ENCODE data around the genes KIF4B and HAVCR1.

DNA sequence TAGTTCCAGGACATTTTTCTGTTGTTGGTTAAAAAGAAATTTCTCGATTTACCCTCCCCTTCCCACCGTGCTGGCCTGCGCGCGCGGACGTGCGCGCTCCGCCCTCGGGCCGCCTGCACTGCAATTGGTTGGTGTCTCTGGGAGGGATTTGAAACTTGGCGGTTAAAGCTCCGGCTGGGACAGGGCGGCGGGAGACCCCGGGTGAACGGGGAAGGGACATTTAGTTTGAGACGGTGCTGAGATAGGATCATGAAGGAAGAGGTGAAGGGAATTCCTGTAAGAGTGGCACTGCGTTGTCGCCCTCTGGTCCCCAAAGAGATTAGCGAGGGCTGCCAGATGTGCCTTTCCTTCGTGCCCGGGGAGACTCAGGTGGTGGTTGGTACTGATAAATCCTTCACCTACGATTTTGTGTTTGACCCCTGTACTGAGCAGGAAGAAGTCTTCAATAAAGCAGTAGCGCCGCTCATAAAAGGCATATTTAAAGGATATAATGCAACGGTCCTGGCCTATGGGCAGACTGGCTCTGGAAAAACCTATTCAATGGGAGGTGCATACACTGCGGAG is at the start of gene KIF4B:
Gene KIF4B, plus strand, starts transcription at position 145 of the 564 bp plus-strand sequence.
- PRO-cap, result no peak
- RAMPAGE, long total RNA, result no peak

DNA sequence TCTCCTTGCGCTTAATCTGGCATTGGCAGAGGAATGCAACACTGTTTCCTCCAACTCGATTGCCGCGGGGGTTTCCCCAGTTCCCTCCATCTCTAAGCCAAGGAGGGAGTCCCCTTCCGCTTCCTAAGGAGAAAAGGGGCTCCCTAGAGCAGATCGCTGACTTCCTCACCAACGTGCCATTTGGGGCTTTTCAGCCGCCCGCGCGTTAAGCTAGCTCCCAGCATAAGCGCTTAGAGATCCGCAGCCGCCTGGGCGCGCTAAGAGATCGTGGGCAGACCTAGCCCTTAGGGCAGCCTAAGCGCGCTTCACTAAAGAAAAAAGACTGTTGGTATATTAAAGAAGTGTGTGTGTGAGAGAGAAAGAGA is 597.9 kb upstream of the SGCD start:
- PRO-cap, result no peak
- RAMPAGE, long total RNA, result no peak

GRCh38 chr5:157058951-157059377 is at the start of gene HAVCR1:
HAVCR1 (minus strand) TSS chr5:157059116.
- PRO-cap, result no peak
- RAMPAGE, long total RNA, result no peak

DNA sequence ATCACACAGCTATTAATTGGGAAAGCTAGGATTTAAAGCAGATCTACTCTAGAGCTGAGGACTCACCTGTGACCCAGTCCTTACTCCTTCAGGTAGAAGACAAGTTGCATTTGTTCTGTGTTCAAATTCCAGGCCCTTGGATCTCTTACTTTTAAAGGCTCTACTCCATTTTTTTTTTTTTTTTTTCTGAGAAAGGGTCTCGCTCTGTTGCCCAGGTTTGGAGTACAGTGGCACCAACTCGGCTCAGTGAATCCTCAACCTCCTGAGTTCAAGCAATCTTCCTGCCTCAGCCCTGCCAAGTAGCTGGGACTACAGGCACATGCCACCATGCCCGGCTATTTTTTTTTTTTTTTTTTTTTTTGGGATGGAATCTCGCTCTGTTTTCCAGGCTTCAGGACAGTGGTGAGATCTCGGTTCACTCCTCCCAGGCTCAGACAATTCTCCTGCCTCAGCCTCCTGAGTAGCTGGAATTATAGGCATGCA is 7.2 kb downstream of the HAVCR2 start:
- PRO-cap, result no peak
- RAMPAGE, long total RNA, result no peak

DNA sequence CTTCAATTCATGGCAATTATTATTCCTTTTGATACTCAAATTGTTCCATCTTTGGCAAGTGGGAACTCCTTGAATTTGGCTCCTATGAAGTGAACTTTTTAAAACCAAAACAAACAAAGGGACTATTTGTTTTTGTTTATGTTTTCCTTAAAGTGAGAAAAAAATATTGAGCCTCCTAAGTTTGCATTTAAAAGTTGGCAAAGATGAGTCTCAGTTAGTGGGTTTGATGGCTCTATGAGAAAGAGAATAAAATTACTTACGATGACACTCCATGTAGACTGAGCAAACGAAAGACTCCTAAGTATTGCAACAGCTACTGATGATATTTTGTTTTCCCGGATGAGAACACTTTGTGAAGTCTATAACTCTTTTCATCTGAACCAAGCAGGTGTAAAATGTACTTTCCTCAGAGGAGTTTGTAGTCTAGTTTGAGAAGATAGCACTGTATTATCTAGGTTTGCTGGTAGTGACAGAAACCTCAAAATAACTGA is 1.8 kb upstream of the ITK start:
- PRO-cap, result no peak
- RAMPAGE, long total RNA, result no peak

- PRO-cap, result no peak
- RAMPAGE, long total RNA, result no peak
Measured at GRCh38 chr5:157193493-157194213, 13.0 kb downstream of the ITK start.

DNA sequence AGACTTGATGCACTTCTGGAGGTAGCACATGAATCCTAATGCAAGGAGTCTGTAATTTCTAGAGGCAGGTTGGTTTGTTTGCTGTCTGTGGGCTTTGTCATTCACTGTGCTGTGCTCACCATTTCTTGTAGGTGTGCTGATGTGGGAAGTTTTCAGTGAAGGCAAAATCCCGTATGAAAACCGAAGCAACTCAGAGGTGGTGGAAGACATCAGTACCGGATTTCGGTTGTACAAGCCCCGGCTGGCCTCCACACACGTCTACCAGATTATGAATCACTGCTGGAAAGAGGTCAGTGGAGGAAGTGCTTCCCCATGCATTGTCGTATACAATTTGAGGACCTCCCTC is 17.2 kb upstream of the CYFIP2 start:
- PRO-cap, result no peak
- RAMPAGE, long total RNA, result no peak

DNA sequence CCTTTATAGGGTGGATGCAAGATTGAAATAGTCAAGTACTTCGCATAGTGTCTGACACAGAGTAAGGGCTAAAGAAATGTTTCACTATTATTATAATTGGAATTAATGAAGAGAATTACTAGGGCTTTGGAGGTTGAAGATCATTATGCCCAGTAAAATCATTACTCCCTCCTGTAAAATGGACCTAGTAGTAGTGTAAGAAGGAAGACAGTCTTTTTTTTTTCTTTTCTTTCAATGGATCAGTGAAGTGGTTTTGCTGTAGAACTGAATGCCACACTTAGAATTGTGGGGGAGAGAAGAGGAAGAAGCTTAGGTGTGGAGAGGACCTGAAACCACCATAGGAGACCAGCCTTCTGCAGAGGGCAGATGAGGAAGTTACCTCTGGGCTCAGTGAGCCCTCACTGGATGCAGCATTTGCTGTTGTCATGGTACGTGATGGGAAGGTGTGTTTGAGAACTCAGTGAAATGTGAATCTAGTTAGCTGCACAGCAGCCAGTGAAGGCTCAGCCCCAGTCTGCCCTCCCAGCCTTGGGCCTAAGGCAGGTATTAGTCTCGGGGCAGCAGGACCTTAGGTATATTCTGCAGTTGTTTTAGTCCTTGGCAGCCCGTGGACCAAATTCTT is 17.4 kb downstream of the CYFIP2 start:
- PRO-cap, result no peak
- RAMPAGE, long total RNA, result no peak

DNA sequence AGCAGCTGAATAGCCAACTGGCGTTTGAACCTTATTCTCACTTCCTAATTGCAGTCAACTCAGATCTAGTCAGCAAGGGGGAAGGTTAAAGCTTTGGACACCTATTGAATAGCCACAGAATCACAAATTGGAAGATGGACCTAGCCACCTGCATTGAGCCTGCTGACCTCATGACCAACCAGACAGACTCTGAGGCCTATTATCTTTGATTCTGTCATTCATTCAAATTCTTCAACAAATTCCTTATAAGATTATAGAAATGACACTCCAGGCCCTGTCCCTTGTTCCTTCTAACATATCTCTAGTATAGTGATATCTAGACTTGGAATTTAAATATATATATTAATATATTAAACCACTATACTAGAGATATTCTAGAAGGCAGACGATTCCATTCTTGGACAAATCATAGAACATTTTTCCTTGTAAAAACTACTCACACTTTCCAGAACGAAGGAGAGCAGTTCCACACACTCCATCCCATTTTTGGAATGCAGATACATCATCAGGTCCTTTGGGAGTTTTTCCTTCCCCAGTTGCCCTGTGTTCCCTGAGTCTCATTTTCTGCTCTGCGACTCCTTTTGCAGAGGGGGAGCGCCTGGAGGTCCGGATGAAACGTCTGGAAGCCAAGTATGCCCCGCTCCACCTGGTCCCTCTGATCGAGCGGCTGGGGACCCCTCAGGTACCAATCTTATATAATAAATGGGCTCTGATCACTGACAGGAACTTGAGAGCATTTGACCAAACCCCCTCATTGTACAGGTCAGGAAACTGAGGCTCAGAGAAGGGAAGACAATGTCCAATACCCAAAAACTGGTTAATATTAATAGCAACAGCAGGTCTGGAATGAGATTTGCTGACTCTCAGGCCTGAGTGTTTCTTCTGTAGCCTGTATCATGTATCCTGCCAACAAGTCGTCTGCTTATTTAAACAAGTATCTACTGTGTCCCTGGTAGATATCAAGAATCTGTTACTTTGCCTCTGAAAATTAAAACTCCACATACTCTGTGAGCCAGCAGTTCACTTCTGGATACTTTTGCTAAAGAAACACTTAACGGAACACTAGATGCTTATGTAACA is 37.5 kb upstream of the FNDC9 start:
- PRO-cap, result no peak
- RAMPAGE, long total RNA, result no peak

DNA sequence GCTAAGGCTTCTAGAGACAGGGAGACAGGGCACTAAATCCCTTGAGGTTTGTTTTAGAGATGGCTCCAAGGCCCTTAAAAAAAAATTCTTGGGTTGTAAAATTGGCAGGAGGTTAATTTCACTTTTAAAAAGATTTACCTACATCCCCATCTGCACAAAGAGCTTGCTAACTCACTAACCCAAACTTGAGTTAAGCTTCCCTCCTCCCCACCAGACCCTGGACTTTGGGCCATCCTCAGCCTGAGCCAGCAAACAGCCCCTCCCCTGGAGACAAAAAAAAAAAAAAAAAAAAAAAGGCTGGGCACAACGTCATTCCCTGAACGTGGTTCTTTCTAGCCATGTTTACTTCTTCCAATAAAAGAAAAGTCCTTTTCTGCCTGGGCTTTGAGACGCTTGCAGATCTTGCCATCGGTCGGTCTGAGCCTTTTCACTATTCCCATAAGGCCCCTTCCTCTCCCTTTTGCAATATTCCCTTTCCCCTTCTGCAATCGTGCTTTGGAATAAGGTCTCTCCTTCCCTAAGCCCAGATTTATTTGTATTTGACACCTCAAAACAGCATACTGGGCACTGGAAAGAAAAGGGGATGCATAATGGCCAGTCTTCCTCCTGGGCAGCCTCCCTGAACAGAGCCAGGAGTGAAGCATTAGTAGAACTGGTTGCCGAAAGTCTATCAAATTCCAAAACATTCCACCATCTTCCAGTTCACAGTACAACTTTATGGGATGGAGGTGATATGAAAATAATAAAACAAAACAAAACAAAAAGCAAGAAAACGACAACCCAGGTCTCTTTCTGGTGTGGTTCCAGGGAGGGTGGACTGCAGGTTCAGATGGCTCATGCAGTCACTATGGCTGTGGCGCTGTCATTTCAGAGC is 18.2 kb downstream of the NIPAL4 start:
- PRO-cap, result no peak
- RAMPAGE, long total RNA, result no peak

DNA sequence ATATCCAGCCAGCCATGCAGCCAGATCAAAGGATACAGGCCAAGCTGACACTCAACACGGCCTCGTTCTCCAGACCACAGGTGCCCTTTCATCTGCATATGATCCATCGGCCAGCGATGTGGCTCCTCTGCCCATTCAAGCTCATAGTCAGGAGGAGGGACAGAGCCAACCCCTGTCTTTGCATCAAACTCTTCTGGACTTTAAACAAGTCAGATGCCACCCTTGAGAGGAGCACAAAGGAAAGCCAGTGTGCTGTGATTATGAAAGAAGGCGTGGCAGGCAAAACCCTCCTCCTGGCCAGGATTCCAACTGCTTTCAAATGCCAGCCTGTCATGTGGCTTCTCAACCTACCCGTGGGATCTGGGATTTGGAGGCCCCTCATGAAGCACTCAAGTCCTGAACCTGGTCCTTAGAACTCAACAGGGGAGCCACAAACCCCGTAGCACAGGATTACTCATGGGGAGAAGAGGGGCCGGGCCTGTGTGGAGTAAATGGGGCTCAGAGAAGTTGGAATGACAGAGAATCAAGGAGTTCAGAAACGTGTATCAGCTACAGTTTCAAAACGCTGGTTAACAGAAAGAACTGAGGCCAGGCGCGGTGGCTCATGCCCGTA is 42.4 kb downstream of the ADAM19 start:
- PRO-cap, result no peak
- RAMPAGE, long total RNA, result no peak

GRCh38 chr5:157561810-157562662 is 13.5 kb downstream of the ADAM19 start:
- PRO-cap, result no peak
- RAMPAGE, long total RNA, result no peak

GRCh38 chr5:157571249-157572129 is 4.1 kb downstream of the ADAM19 start:
- PRO-cap, result unidirectional peak, plus-strand start at chr5:157571417; unidirectional peak, plus-strand start at chr5:157571473; bidirectional peak, plus-strand start at chr5:157571712, minus-strand start at chr5:157571719
- RAMPAGE, long total RNA, result no peak

DNA sequence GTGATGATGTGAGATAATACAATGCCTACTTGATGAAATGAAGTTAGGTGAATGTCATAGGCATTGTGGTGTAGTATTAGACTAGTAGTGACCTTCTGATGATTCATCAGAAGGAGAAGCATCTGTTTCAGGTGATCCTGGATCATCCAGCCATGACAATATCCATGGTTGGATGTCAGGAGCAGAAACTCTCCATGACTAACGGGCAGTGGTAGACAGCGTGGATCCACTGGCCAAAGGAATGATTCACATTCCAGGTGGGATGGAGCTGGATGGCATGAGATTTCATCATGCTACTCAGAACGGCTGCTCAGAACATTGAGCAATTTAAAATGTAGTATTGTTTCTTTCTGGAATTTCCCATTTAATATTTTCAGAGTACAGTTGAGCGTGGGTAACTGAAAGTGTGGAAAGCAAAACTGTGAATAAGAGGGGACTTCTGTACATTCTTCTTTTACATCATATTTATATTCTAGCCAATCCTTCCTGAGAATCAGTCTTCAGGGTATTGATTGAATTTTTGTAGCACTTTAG is 11.9 kb upstream of the CLINT1 start:
- PRO-cap, result no peak
- RAMPAGE, long total RNA, result no peak

- PRO-cap, result no peak
- RAMPAGE, long total RNA, result no peak
Measured at GRCh38 chr5:157918624-157919610, 60.0 kb upstream of the CLINT1 start.

- PRO-cap, result no peak
- RAMPAGE, long total RNA, result no peak
Measured at GRCh38 chr5:158515015-158515214, 584.8 kb downstream of the EBF1 start.

DNA sequence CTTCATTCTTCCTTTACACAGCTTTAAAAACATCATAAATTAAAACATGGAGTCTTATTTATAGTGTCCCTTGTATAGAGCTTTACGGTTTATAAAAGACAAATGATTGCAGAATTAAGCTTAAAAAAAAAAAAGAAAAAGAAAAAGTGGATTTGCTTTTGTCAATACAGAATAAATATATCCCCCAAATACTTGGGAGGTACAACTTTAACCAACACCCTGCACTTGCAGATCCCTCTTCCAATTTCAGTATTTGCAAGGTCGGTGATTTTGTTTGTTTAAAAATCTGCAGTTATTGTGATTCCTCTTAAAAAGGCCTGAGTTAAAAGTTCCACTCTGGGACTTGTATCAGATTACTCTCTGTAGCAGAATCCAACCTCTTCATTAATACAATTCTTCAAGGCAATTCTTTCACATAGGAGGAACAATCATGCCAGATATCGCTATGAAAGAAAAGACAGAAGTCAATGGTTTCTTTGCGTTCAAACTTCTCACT is 401.0 kb downstream of the EBF1 start:
- PRO-cap, result no peak
- RAMPAGE, long total RNA, result no peak

DNA sequence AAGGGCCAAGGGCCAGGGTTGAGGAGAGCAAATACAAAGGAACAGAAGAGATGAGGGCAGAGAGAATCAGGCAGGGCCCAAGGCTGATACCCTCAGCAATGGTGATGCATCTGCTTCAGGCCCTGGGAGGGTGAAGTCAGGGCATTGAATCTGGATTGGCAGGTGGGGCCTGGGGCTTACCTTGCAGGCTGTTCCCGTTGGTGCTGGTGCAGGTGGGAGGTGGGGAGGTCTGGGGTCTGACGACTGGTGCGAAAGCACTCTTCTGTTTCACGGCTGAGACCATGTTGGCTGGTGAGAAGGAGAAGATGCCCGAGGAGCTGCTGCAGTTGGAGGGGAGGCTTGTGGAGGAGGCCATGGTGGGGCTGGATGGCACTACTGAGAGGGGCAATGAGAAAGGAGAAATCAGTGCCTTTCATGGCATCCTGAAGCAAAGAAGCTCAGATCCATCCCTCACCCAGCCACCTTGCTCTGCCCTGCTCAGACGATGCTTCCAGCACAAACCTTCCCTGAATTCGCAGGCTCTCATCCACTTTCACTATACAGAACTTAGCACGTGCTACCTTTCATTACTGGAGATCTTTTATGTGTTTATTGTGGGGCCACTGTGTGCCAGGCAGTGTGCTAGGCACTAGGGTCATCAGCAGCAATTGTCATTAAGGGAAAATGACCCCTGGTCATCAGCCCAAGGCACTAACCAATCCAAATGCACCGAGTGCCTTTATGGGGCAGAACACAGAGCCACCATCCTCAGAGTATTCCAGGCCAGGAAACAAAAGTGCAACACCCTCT is 391.7 kb downstream of the EBF1 start:
- PRO-cap, result no peak
- RAMPAGE, long total RNA, result no peak

DNA sequence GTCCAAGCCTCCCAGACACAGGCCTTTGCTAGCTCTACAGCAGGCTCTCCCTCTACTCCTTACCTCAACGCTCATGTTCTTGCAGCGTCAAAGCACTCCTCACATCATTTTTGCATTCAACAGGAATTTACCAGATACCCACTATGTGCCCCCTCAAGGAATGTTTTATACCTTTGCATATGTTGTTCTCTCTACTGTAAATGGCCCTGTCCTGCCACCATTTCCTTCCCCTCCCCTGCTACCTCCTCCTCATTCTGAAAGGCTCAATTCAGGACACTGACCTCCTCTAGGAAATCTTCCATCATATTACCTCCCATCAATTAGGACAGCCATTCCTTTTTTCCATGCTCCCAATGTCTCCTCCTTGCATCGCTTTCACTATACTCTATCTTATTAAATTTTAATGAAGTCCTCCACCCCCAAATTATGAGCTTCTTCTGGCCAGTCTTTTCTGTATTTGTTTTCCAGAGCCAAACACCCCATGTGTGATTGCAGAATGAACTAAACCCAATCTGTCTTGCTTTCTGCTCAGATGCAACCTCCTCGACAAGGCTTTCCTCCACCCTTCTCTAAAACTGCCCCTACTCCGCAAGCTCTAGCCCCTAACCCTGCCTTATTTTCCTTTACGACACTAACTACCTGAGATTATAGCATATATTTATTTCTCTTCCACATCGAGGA is 101.8 kb downstream of the EBF1 start:
- PRO-cap, result no peak
- RAMPAGE, long total RNA, result no peak

GRCh38 chr5:159053685-159054257 is 45.9 kb downstream of the EBF1 start:
- PRO-cap, result no peak
- RAMPAGE, long total RNA, result no peak